Metanephros (tissue), 2 donors: ENCODE measurements around the gene CTDSPL.

DNA sequence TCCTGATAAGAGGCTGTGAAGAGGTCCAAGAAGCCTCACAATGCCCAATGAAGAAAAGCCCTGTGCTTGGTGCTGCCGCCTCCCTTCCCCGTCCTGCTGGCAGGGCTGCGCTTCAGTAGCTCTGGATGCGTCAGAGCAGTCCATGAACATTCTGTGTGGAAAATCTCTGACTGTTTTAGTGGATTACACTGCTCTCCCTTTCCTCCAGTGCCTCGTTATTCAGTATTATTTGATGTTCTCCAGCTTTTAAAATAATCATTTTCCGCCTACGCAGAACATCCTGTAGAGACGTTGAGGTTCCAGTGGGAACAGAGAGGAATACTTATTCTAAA, 39.7 kb downstream of the MLH1 start:
- RAMPAGE, long total RNA = no peak

- RAMPAGE, long total RNA = no peak
Measured at GRCh38 chr3:37058743-37059278, 65.5 kb downstream of the MLH1 start.

DNA sequence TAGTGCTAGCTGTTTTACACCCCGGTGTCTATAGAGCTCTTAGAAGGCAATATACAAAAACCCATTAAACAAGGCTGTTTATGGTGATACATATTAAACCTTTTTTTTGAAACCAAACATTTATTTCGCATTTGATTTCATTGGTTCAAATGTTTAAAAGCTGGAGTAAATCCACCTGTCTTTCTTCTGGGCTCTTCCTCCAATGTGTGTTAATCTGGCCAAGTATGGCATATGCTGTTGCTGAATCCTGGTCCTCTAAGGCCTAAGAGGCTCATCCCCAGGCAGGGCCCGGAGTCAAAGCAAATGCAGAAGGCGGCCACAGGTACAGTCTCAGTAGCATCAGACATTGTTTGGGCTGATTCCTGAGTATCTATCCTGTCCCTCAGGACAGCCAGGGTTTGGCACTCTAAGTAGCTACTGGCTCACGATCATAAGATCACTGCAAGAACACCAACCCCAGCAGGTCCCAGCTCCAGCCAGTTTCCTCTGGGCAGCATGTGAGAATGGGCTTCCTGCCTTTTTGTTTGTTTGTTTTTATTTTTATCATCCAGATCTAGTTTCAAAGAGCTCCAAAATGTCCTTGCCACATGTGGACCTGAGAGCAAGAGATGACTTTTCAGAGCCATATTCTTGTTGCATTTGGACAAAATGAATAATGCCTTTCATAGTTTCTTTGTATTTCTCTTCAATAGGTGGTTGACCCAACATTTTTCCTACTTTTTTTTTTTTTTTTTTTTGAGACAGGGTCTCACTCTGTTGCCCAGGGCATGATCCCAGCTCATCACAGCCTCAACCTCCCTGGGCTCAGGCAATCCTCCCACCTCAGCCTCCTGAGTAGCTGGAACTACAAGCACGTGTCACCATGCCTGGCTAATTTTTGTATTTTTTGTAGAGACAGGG, 32.7 kb downstream of the LRRFIP2 start:
- RAMPAGE, long total RNA = no peak

DNA sequence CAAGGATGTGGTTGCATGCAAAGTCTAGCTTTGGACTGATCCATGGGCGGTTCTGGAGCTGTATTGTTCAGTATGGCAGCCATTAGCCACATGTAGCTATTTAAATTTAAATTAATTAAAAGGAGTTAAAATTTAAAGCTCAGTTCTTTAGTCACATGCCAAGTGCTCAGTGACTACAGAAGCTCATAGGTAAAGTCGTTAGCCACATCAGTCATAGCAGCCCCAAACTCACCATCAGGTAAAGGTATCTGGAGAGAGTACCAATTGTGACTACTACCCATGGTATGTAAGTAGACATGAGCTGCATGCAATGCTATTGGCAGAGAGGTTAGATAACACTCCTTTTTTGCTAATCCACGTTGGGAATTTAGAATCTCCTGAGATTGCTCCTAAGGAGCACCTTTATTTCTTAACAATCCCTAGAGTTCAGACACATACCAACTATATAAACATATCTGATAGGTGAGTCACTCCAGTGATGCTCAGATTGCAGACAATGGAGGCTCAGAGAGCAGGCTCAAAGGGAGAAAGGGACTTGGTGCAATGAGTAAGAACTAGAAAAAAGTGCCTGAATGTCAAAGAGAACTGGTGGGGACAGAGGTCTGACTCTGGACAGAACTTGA, 21.8 kb upstream of the GOLGA4 start:
- RAMPAGE, long total RNA = no peak

DNA sequence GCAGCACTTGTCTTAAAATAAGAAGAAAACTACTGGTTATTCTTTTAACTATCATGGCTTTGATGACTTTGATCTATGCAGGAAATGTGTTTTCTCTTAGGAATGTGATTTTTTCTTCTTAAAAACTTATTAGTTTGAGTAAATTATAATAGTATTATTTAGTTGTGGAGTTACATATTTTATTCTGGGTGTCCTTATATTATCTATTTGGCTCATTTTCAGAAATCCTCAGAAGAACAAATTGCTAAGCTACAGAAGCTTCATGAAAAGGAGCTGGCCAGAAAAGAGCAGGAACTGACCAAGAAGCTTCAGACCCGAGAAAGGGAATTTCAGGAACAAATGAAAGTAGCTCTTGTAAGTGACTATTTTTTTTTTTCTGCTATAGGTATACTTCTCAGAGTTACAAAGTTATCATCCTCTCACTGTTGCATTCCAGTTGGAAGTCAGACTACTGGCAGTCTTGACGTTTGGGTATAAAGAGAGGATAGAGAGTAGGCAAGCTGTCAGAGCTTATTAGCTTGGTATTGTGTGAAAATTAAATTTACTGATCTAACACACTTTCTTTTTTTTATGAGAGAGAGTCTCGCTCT, 75.9 kb downstream of the GOLGA4 start:
- RAMPAGE, long total RNA = no peak

- RAMPAGE, long total RNA = no peak
Measured at GRCh38 chr3:37323503-37323888, 80.4 kb downstream of the GOLGA4 start.

- RAMPAGE, long total RNA = no peak
Measured at GRCh38 chr3:37458366-37458936, 6.5 kb downstream of the ITGA9 start.

GRCh38 chr3:37574602-37575149, 122.7 kb downstream of the ITGA9 start:
- RAMPAGE, long total RNA = no peak

GRCh38 chr3:37601523-37602384, 149.8 kb downstream of the ITGA9 start:
- RAMPAGE, long total RNA = no peak

DNA sequence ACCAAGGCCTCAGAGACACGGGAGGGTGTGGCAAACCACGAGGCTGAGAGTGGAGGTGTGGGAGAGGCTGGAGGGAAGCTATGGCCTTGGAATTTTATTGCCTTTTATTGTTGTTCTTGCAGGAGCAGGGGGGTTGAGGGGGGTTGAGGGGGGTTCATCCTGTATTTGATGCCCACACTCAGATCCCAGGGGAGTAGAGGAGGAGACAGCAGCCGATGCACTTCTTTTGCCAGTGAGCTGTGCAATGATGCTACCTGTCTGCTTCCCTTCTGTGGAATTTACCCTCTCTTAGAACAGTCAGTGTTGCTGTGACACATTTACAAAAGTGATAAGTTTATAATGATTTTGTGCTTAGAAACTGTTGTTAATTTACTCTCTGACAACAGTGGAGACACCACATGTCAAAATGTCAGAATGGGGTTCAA, 75.8 kb upstream of the CTDSPL start:
- RAMPAGE, long total RNA = no peak

- RAMPAGE, long total RNA = start-site peak on the minus strand at chr3:37861721-37861788, 257 and 82 reads in 2 replicates
Measured at GRCh38 chr3:37861600-37862672, at the start of gene CTDSPL. Gene CTDSPL, plus strand, starts transcription at chr3:37861880.

- RAMPAGE, long total RNA = no peak
Measured at GRCh38 chr3:37951473-37952318, 38.9 kb upstream of the VILL start.

- RAMPAGE, long total RNA = no peak
Measured at GRCh38 chr3:37963606-37964009, 27.0 kb upstream of the VILL start.

DNA sequence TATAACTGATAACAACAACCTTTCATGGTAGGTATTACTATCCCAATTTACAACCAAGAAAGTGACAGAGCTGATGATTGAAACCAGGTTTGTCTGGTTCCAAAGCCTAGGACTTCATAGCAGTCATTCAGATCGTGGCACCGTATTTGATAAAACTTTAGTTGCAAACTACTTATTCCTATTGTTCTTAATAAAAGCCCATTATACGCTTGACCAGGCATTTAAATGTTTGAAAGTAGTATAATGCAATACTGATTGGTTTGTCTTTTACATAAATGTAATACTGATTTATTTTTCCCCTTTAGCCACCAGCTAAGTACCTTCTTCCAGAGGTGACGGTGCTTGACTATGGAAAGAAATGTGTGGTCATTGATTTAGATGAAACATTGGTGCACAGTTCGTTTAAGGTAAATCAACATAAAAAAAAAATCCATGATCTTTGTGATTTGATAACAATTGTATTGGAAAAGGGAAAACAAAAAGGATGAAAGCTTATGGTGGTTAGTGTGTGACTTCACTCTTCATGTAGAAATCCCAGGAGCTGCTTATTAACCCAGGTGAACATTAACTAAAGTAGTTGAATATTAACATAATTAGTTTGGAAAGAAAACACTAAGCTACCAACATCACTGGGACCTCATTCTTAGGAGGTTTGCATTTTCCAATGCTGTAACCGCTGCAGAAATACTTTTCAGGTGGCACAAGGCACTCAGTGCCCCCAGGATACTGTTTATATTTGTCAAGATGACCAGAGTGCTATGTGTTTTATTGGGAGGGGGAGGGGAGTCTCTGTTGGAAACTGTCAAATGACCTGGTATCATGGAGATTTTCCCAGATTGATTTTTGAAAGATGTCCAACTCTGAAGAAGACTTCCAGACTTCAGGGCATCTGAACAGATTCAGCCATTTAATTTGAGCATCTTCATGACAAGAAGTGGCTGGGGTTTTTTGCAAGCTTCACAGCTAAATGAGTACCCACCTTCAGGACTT, 26.0 kb upstream of the VILL start:
- RAMPAGE, long total RNA = no peak

GRCh38 chr3:37969315-37969799, 21.2 kb upstream of the VILL start:
- RAMPAGE, long total RNA = no peak

GRCh38 chr3:38127589-38128218, 9.2 kb downstream of the ACAA1 start:
- RAMPAGE, long total RNA = no peak

- RAMPAGE, long total RNA = no peak
Measured at GRCh38 chr3:38348809-38349313, 2.3 kb downstream of the XYLB start.

GRCh38 chr3:38405423-38405622, 48.4 kb upstream of the ACVR2B start:
- RAMPAGE, long total RNA = no peak

DNA sequence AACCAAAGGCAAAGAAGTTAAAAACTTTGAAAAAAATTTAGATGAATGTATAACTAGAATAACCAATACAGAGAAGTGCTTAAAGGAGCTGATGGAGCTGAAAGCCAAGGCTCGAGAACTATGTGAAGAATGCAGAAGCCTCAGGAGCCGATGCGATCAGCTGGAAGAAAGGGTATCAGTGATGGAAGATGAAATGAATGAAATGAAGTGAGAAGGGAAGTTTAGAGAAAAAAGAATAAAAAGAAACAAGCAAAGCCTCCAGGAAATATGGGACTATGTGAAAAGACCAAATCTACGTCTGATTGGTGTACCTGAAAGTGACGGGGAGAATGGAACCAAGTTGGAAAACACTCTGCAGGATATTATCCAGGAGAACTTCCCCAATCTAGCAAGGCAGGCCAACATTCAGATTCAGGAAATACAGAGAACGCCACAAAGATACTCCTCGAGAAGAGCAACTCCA, 47.1 kb upstream of the ACVR2B start:
- RAMPAGE, long total RNA = no peak

DNA sequence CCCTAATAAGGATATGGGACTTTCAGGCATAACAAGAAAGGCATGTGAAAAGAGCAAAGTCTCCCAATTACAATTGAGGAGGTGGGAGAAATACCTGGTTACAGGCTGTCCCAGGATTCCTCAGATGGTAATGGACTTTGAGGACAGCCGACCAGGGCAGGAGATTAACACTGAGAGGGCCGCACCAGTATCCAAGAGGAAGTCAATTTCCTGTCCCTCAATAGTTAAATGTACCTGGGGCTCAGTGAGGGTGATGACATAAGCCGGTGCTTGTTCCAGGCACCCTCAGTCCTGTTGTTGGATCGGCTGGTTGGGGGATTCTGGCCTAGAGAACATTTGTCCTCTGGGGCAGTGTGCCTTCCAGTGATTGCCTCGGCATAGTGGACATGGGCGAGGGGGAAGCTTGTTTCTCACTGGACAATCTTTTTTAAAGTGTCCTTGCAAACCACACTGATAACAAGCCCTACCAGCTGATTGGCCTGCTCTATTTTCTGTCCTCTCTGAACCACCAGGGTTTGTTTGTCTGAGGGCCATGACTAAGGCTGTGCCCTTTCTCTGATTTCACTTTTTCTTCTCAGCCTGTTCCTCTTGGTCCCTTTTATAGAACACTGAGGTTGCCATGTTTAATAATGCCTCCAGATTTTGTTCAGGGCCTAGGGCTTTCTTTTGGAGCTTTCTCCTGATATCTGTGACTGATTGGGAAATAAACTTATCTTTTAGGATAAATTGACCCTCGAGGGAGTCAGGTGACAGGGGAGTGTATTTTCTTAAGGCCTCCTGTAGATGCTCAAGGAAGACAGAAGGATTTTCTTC, 10.5 kb upstream of the ACVR2B start:
- RAMPAGE, long total RNA = no peak